Skeletal muscle cell (primary cell): ENCODE data around the genes HOXB9 and HOXB13.

DNA sequence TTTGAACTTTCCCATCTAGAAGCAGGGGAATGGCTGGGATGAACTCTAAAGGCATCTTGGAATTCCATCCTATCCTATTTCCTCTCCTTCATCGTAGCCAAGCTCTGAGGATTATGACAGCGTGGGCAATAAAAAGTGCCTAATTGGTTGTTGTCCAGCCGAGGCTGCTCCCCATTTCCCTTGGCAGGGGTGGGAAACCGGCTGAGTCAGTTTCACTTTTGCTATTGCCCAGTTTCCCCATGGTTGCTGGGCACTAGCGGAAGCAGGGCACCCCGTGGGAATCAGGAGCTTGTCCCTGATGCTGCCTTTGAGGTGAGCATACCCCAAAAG lies 13.8 kb upstream of the SP2 start:
- RRBS: no CpG with 5 or more reads among the region's 6 CpGs

DNA sequence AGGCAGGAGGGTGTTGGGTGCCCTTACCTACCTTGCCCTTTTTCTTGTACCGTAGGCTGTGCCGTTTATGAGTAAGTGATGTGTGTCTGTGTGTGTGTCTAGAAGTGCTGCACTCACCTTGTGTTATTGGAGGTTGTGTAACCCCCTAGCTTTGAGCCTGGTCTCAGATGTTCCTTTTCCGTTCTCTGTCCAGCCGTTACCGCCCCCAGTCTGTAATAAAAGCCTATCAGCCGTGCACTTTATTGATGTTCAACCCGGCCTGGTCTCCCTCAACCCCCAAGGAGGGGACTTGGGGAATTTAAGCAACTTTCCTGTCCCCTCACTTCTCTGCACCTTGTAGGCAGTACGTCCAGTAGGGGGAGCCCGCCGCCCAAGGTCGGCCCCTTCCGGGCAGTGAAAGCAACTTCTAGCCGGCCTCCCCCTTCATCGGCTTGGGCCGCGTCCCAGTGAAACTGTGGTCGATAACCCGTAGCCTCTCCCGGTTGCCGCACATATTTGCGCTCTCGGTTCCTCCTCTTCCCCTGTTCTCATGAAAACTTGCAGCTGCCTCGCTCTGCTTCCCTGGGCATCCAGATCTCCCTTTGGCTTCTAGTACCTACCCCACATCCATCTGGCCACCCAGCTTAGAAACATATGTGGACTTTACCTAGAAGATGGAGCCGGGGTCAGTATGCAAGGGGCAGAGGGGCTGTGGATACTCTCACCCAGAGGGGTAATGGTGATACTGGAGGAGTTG lies 7.9 kb downstream of the PNPO start:
- RRBS: 2% methylated on average over 7 of the region's 24 CpGs

DNA sequence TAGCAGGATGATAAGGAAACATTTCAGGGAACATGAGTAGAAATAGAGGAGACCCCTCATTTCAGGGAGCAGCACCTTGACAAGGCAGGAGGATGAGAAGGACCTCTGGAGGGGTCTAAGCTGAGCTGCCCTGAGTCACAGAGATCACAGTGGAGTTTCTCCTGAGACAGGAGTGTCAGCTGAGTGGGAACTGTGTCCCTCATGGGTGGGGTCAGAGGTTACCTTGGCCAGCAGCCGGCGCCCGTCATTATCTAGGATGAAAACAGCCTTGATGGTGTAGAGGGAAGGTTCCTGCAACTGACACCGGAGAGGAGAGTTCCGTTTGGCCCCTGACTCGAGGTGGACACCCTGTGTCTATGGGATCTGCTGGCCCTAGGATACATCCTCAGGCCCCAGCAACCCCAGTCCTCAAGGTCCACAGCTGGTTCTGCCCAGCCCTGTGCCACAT lies 944 bp downstream of the COPZ2 start:
- RRBS: 53% methylated on average over 4 of the region's 6 CpGs

DNA sequence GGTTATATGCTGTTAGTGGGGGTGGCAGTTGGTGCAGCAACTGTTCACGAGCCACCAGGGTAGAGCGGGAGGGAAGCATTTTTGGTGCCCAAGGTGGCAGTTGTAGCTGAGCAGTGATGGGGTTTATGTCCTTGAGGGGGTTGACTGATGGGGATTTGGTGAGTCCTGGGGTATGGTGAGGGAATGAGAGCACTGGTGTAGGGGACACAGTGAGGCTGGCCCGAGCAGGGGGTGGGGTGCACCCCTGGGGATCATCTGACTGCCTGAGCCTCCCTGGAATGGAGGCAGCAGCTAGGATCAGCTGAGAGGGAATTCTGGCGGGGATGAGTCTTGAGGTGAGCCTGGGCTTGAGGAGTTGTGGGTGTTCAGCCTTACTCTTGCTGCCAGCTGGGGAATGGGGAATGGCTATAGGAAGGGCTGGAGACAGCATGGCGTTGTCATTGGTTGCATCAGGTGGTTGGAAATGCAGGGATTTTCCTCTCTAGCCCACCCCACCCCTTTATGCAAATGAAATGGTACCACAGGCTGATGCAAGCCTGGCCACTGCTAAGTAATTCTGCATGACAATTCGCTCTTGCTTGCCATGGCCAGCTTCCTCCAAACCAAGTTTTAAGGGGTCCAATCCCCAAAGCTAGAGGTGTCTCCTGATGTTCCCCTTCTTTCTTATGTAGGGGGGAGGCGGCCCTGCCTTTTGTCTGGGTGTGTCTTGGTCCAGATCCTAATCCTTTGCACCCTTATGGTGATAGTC lies 7.4 kb downstream of the NFE2L1 start:
- RRBS: no CpG with 5 or more reads among the region's 7 CpGs

GRCh38 chr17:48111571-48112263 lies 4.2 kb downstream of the SNX11 start:
- RRBS: no CpG with 5 or more reads among the region's 7 CpGs

- RRBS: no CpG with 5 or more reads among the region's 3 CpGs
Measured at GRCh38 chr17:48199055-48199656, 91.6 kb downstream of the SNX11 start.

DNA sequence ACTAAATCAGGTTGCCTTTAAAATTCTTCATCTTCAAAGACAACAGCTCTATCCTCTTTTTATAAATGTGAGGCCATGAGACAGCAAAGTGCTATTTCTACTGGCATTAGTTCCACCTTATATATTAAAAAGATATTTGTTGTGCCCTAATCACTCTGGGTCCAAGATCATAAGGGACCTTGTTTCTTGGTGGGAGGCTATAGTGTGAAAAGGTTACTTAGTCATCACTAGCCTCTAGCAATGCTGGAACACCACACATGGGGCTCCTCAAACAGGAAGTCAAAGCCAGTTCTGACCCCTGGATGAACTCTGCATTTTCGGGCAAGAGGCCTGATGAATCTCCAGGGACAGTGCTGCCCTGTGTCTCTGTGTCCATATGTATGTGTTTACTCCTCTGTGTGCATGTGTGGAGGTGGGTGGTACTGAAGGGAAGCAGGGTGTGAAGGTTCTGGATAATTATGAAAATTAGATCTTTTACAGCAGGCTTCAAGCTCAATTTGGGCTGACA lies 133.4 kb downstream of the SNX11 start:
- RRBS: no CpG with 5 or more reads among the region's 1 CpG

- RRBS: no CpG with 5 or more reads among the region's 3 CpGs
Measured at GRCh38 chr17:48265552-48266271, 158.1 kb downstream of the SNX11 start.

GRCh38 chr17:48429065-48429546 lies 908 bp downstream of the SKAP1 start:
- RRBS: no CpG with 5 or more reads among the region's 9 CpGs

GRCh38 chr17:48546911-48547628 lies 2.2 kb upstream of the HOXB2 start:
- RRBS: no CpG with 5 or more reads among the region's 9 CpGs

- RRBS: no CpG with 5 or more reads among the region's 7 CpGs
Measured at GRCh38 chr17:48550115-48550414, 5.2 kb upstream of the HOXB2 start.

DNA sequence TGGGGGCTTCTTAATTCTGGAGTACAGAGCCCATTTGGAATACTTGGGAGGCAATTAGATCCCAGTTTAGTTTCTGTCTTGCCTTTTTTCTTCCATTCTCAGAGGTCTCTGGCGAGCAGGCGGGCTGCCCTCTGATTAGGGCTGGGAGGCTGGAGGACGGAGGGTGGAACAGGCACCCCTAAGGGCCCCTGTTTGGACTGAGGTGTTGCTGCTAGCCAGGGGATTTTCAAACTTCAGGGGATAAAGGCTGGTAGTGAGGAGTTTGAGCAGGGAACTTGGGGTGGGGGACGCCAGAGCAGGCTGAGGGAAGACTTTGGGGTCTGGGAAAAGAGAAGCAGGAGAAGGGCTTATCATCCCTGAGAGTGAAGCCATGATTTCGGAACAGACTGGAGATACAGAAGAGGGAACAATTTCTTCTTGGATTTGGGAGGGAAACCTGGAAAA lies 13.6 kb upstream of the HOXB2 start:
- RRBS: no CpG with 5 or more reads among the region's 5 CpGs

- RRBS: no CpG with 5 or more reads among the region's 7 CpGs
Measured at GRCh38 chr17:48566812-48567548, 11.2 kb downstream of the HOXB4 start.

DNA sequence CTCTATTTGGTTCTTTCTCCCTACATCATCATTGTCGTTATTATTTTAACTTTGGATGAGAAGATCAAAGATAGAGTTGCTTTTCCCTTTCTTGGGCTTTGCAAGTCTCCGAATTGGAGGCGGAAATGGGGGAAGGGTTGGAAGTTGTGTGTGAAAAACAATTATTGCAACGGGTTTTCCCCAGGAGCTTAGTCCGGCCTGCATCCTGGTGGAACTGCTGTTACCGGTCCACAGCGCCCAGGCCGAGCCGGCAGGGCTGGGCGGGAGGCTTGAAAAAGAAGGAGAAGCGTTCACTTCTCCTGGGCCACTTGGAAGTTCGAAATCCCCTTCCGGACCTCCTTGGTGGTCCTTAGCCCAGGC lies 639 bp upstream of the HOXB5 start:
- RRBS: 20% methylated on average over 4 of the region's 13 CpGs

GRCh38 chr17:48620109-48621434 lies 5.5 kb upstream of the HOXB8 start:
- RRBS: 11% methylated on average over 5 of the region's 32 CpGs

DNA sequence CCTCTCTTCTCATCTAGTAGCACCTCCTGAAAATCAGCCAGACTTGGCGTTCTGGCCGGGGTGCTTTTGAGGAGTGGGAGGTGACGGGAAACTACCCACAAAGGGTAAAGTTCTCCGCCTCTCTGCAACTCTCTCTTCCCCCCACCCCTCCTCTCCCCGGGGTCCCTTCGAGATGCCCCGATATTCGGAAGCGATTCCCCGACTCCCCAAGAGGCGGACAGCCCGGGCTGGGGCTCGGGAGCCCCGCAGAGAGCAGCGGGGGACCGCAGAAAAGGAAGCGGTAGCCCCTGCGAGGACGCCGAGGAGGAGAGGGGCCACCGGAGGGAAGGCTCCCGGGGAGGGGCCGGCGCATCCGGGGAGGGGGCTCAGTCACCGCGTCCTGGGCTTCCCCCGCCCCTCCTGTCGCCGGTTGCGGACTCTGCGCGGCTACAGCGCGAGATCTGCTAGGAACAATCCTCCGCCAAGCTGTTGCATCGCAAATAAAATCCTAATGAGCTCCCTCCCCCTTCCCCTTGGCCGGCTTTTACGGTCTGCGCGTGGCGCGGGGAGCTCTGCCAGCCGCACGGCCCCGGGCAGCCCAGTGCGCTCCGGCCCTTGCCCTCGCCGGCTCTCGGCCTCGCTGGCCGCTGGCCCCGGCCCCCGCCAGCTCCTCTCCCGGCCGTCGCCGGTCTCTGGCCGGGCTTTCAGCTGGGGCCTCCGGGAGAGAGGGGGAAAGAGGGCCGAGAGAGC lies 1.2 kb downstream of the HOXB9 start:
- RRBS: 1% methylated on average over 26 of the region's 62 CpGs

DNA sequence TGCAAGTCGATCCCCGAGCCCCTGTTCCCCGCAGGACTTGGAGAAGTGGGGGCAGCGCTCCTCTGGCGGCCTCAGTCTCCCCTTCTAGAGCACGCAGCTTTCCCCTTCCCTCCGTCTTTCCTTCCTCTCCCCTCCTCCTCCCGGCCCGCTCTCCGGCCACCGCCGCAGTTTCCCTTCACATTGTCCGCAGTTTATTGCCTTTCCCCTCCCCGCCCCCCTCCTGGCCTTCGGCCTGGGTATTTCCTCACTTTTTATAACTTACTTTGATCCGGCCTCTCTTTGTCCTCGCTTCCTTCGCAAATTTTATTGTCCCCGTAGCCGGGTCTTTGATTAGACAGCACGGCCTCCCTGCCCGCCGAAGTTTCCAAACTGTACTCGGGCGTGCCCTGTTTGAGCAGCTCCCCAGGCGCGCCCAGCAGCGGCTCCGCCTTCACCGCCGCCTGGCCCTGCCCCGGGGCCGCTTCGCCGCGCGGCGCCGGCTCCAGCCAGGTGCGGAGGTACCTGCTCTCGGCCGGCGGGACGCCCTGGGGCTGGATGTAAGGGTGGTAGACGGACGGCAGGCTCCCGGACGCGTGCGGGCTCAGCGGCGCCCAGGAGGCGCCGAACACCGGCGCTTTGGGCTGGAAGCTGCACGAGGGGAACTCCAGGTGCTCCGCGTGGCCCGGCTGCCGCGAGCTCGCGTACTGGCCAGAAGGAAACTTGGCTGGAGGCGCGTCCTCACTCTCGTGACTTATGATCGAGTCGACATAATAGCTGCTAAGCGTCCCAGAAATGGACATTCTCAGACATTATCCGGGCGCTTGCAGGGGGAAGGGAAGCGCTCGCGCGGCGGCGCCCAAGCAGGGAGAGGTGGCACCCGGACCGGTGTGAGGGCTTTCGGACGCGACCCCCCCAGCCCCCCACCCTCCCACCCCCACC lies at the start of gene HOXB9:
Gene HOXB9, minus strand, starts transcription at position 868 of the 918 bp plus-strand sequence.
- RRBS: 3% methylated on average over 34 of the region's 83 CpGs

DNA sequence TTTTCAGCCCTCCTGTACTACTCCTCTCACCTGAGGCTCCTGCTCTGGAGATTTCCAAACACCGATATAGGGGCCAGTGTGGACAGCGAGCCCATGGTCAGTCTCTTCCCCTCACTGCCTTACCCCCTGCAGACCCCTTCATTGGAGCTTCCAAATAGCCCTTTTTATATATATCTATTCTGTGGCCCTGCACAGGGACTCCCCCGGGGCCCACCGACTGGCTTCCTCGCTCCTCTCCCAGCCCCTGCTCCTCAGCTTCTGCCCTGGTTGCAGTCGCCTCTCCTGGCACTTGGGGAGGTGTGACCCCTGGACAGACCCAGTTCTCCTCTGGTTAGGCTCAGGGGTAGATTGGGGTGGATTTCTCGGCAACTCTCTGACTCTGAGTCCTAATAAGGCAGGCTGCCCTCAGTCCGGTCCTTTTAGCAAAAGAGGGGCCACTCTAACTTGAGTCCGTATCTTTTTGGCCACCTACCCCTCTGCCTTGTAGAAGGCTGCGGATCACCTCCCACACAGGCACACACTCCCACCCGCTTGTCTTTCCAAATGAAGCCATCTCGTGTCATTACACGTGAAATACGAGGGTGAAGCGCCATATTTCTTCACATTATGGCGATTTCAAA lies 1.5 kb upstream of the HOXB9 start:
- RRBS: no CpG with 5 or more reads among the region's 16 CpGs

- RRBS: 1% methylated on average over 17 of the region's 38 CpGs
Measured at GRCh38 chr17:48728584-48729342, at the start of gene HOXB13. Gene HOXB13 (minus strand): TSS chr17:48728750.

DNA sequence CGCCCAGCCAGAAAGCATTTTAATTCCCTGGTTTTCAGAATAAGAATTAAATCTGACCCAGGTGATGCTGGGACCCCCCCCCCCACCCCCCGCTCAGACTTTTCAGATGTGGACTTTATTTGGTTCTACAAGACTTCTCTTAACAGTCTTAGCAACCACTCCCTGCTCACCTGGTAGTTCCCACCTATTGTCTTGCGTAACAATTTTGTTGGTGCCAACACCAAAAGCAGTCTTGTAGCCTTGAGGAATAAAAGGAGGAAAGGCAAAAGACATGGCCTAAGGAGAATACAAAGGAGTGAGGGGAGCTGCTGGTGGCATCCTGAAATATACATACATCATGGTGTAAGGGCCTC lies 5.1 kb downstream of the TTLL6 start:
- RRBS: no CpG with 5 or more reads among the region's 3 CpGs